Skeletal muscle tissue (tissue), 7 donors: ENCODE results near the genes ZNF746 and REPIN1.

DNA sequence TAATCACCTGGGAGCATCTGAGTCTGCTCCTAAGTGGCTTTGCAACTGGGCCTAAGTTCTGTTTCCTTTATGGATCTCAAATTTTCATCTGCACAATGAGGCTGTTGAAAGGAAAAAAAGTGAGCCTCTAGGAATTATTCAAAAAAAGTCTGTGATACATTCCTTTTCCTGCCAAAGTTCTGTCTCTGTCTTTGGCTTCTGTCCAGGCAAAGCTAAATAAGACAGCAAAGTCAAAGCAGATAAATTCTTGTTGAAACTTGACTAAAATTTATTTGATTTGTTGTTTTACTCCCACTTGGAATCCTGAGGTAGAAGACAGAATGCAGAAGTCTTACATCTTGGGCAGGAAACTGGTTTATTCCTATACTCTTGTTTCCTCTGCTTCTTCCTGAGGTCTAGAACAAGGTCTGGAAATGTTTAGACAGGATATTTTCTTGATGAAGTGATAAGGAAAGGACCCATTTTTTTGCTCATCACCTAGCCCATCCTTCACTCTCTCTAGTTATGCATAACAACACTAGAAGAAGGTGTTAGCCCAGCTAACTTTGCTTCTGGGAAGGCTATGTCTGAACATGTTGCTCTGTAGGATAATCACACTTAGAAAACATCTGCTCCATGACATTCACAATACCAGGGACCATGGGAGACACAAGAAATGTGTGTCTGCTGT is 14.2 kb upstream of the ZNF282 start:
- PRO-cap, 3 experiments, result no peak in any of the 3 experiments
- RAMPAGE, long total RNA, result no peak

DNA sequence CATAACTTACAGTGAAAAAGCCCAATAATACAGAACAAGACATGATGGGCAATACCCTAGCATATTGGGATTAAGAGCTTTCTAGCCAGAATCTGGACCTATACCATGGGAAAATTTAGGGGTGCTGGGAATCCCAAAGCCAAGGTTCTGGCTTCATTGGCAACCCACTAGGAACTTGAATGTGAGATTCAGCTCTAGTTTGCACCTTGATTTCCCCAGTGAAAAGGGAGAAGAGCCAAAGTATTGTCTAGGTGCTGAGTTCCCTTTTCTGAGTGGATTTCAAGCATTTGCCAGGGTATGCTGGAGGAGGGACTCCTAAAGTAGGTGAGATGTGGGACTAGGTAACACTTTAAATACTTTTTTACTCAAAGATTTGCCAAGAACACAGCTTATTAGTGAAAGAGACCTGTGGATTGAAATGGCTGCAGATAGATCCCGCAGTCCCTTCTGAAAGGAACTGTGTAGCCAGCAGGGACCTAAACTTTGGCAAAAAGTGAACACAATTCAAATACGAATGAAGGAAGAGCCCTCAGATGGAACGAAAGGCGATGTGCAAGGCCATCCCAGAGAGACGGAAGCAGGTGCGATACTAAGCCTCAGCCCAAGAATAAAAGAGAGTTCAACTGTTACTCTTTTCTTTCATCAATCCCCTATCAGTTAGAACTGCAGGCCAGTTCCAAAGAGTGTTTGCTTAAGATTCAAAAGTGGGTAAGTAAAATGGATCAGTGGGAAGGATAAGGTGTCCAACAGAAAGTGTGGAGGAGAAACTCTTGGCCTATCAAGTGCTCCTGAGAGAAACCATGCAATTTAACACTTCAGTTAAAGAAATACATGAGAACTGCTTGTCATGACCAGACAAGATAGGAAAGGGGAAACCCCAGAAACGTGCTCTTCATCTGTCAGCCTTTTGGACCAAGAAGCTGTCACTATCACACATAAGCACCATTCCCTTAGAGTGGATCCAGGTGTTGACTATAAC is 13.3 kb upstream of the ZNF282 start:
- PRO-cap, 3 experiments, result no peak in any of the 3 experiments
- RAMPAGE, long total RNA, result no peak
- RRBS, 2 experiments, result no CpG with 5 or more reads among the region's 7 CpGs

GRCh38 chr7:149284737-149285620 is 23.0 kb downstream of the ZNF783 start:
- PRO-cap, 3 experiments, result peak in 3 of 3 experiments; most common plus-strand start chr7:149285311 (in 3)
- RAMPAGE, long total RNA, result no peak
- RRBS, 2 experiments, result 2 to 3% methylated on average over 50 to 51 of the region's 69 CpGs

- PRO-cap, 3 experiments, result no peak in any of the 3 experiments
- RAMPAGE, long total RNA, result no peak
- RRBS, 2 experiments, result no CpG with 5 or more reads among the region's 17 CpGs
Measured at GRCh38 chr7:149491384-149492153, 6.0 kb downstream of the ZNF746 start.

DNA sequence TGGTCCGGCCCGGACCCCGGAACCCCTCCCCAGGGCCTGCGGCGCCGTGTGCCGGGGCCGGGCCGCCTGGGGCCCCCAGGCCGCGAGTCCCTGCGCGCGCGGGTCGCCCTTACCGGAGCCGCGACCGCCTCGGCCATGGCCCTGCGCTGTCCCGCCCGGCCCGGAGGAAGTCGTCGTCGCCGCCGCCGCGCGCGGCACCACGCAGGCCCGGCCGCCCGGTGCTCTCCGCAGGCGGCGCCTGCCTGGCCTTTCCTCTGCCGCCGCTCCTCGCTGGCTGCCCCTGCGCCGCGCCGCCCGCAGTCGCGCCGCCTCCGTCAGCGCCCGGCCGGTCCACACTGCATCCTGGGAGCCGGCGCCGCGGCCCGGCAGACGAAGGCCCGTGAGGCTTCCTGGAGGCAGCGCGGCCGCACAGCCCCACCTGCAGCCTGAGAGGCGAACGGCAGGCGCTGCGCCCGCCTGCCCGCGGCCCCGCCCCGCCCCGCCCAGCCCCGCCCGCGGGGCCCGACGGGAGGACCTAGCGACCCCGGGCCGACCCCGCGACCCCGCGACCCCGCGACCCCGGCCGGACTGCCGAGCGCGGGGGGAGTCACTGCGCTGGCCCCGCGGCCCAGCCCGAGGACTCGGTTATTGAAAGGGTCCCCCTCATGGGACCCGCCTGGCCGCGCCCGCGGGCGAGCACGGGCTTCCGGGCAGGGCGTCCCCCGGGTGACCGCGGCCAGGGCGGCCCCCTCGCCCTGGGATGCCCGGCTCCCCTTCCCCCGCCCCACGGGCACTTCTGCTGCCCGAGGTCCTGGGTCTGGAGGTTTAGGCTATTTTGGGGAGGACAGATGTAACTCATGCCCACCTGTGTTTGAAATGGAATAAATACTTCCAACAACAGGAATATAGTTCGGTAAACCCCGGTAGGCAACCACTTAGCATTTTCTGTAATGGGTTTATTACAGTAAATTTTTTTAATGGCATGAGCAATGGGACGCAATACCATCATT is at the start of gene ZNF746:
ZNF746 (minus strand) TSS at position 410 of the 989 bp plus-strand sequence.
- PRO-cap, 3 experiments, result peak in 3 of 3 experiments; most common minus-strand start position 272 of the sequence (in 1)
- RAMPAGE, long total RNA, result no peak
- RRBS, 2 experiments, result 2% methylated on average over 63 to 68 of the region's 121 CpGs

GRCh38 chr7:149548435-149549440 is 51.1 kb upstream of the ZNF746 start:
- PRO-cap, 3 experiments, result no peak in any of the 3 experiments
- RAMPAGE, long total RNA, result no peak
- RRBS, 2 experiments, result no CpG with 5 or more reads among the region's 16 CpGs

GRCh38 chr7:149600556-149601124 is 103.0 kb upstream of the ZNF746 start:
- PRO-cap, 3 experiments, result no peak in any of the 3 experiments
- RAMPAGE, long total RNA, result no peak
- RRBS, 2 experiments, result no CpG with 5 or more reads among the region's 14 CpGs

- PRO-cap, 3 experiments, result no peak in any of the 3 experiments
- RAMPAGE, long total RNA, result no peak
- RRBS, 2 experiments, result no CpG with 5 or more reads among the region's 8 CpGs
Measured at GRCh38 chr7:149609680-149610440, 104.9 kb upstream of the KRBA1 start.

GRCh38 chr7:149612907-149613612 is 101.7 kb upstream of the KRBA1 start:
- PRO-cap, 3 experiments, result no peak in any of the 3 experiments
- RAMPAGE, long total RNA, result no peak
- RRBS, 2 experiments, result no CpG with 5 or more reads among the region's 6 CpGs

- PRO-cap, 3 experiments, result no peak in any of the 3 experiments
- RAMPAGE, long total RNA, result no peak
- RRBS, 2 experiments, result no CpG with 5 or more reads among the region's 6 CpGs
Measured at GRCh38 chr7:149635780-149636041, 79.0 kb upstream of the KRBA1 start.

GRCh38 chr7:149706737-149706940 is 8.1 kb upstream of the KRBA1 start:
- PRO-cap, 3 experiments, result no peak in any of the 3 experiments
- RAMPAGE, long total RNA, result no peak
- RRBS, 2 experiments, result no CpG with 5 or more reads among the region's 3 CpGs

- PRO-cap, 3 experiments, result no peak in any of the 3 experiments
- RAMPAGE, long total RNA, result no peak
- RRBS, 2 experiments, result no CpG with 5 or more reads among the region's 15 CpGs
Measured at GRCh38 chr7:149725506-149726023, 10.8 kb downstream of the KRBA1 start.

- PRO-cap, 3 experiments, result no peak in any of the 3 experiments
- RAMPAGE, long total RNA, result no peak
- RRBS, 2 experiments, result no CpG with 5 or more reads among the region's 8 CpGs
Measured at GRCh38 chr7:149734415-149734938, 19.7 kb downstream of the KRBA1 start.

GRCh38 chr7:149770883-149771455 is 2.4 kb downstream of the ZNF467 start:
- PRO-cap, 3 experiments, result no peak in any of the 3 experiments
- RAMPAGE, long total RNA, result no peak
- RRBS, 2 experiments, result no CpG with 5 or more reads among the region's 10 CpGs

GRCh38 chr7:150367822-150368935 is at the start of gene REPIN1:
Gene REPIN1, plus strand, starts transcription at chr7:150368822.
- PRO-cap, 3 experiments, result peak in 3 of 3 experiments; most common plus-strand start chr7:150368364 (in 2); most common minus-strand start chr7:150368466 (in 2)
- RAMPAGE, long total RNA, result no peak
- RRBS, 2 experiments, result 2 to 3% methylated on average over 55 of the region's 97 CpGs

GRCh38 chr7:150374016-150374860 is 4.9 kb upstream of the ZNF775 start:
- PRO-cap, 3 experiments, result no peak in any of the 3 experiments
- RAMPAGE, long total RNA, result no peak
- RRBS, 2 experiments, result no CpG with 5 or more reads among the region's 9 CpGs

- PRO-cap, 3 experiments, result no peak in any of the 3 experiments
- RAMPAGE, long total RNA, result no peak
- RRBS, 2 experiments, result no CpG with 5 or more reads among the region's 14 CpGs
Measured at GRCh38 chr7:150375838-150377047, 2.9 kb upstream of the ZNF775 start.

- PRO-cap, 3 experiments, result no peak in any of the 3 experiments
- RAMPAGE, long total RNA, result no peak
- RRBS, 2 experiments, result 87% methylated on average over 5 of the region's 22 CpGs; no CpG with 5 or more reads in 1 of the 2 experiments
Measured at GRCh38 chr7:150398143-150398956, 7.1 kb upstream of the ENSG00000284691 start.

DNA sequence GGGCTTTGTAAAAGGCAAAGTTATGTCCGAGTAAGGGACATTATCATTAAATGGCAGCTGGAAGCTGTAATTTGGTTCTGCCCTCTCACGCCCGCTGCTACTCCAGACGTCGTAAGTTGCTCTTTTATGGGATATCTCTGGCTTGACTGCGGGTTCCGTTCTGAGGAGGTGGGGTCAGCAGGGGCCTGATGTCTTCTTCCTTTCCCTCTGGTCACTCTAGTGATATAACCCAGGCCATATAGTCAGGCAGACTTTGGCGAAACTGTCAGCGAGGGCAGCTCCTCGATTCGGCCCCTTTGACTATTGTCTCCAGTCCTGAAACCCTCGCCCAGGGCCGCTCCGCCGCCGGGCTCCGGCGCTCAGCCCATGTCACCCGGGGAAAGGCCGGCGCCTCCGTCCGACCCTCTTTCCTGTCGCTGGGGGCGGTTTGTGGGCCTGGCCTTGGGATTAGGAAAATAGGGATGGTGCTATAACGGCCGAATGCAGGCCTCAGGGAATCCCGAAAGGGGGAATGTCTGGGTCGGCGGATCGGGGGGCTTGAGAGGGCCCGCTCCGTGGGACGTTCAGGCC is 829 bp upstream of the ENSG00000284691 start:
- PRO-cap, 3 experiments, result no peak in any of the 3 experiments
- RAMPAGE, long total RNA, result no peak
- RRBS, 2 experiments, result no CpG with 5 or more reads among the region's 34 CpGs

DNA sequence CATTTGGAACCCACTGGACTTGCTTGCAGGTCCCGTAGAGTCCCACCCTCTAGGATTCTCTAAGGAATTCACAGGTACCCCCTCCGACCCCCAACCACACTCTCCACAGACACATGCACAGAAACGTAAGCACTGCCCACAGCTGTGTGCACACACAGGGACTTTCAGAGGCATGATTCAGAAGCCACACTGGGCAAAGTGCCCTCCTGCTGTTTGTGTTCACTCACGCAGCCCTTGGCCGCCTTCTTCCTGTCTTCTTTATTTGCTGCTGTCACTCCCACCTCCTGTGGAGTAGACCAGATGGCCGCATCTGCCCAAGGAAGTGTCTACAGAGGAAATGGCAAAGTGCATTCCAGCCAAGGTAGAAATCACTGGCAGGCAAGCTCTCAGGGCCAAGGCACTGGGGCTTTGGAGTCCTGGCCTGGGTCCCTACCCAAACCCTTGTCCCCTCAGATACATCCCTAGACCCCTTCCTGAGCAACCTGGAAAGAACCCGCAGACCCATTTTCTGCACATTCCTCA is 21.7 kb upstream of the GIMAP8 start:
- PRO-cap, 3 experiments, result no peak in any of the 3 experiments
- RAMPAGE, long total RNA, result no peak
- RRBS, 2 experiments, result no CpG with 5 or more reads among the region's 7 CpGs